H4 (cell line): Measurements from ENCODE around the genes PAN2, MIP, SPRYD4 and ATP5F1B.

DNA sequence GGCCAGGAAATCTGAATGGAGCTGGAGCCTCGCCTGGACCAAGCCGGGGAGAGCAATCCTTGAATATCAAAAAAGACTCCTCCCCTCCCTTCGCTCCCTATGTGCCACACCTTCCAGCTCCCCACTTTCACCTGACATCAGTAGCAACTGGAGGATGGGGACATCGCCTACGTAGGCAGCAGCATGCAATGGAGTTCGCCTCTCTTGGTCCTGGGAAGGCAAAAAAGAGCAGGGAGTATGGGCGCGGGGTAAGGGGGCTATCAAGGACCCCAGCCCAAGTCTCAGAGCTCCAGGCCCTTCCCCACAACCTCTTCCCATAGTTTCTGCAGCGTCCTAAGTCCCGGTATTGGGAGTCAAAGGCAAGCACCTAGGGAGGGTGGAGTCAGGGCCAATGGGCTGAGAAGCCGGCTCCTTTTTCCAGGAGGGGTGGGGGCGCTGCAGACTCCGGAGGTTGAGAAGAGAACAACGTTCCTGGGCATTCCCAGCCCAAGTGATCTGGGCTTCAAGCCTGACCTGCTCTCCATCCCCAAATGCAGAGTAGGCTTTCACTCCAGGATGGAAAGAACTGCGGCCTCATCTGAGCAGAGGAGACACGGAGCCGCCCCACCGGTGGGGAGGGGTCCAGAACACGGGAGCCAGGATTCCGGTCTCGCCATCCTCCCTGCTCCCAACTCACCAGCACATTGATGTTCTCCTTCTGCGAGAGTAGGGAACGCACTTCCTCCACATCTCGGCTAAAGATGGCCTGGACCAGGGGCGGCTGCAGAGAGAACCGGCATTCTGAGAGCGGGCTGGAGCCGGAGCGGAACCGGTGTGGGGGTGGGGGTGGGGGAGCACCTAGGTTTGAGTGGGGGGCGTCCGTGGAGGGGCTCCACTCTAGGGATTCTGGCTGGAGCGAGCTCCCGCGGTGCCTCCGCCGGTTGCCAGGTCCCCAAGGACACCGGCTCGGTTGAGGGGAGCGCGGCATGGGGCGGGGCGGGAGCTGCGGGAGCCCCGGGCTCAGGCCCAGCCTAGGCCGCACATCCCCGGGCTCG, 715 bp downstream of the ANKRD52 start:
- RAMPAGE, long total RNA = no peak

- RAMPAGE, long total RNA = no peak
Observed at GRCh38 chr12:56315264-56315800, 456 bp downstream of the CNPY2 start.

GRCh38 chr12:56333310-56334079, at the start of gene PAN2:
TSS of gene PAN2 (minus strand) at chr12:56334000.
- RAMPAGE, long total RNA = no peak

DNA sequence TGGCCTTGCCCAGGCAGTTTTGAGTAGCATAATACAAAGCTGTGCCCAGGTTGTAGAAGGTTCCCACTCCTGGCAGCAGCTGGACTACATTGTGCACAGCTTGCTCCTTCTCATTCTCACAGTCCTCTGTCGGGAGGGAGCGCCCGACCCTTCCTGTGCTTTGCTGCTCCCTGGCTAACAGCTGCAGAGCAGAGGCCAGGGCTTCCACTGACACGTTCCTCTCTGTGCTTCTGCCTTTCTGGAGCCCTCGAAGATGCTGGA, 1.2 kb downstream of the APOF start:
- RAMPAGE, long total RNA = no peak

DNA sequence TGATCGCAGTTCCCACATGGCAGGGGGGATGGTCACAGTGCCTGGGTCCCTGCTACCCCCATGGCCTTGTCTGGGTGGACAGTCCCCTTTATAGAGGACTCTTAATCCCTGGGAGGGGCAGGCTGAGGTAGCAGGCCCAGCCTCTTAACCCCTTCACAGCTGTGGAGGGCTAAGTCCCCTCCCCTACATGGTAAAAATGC, at the start of gene MIP:
Gene MIP (minus strand): TSS at position 62 of the 200 bp plus-strand sequence.
- RAMPAGE, long total RNA = no peak

GRCh38 chr12:56468320-56468723, at the start of gene SPRYD4:
TSS of gene SPRYD4 (plus strand) at chr12:56468578.
- RAMPAGE, long total RNA = no peak

GRCh38 chr12:56496758-56497075, 8.8 kb upstream of the GLS2 start:
- RAMPAGE, long total RNA = no peak

- RAMPAGE, long total RNA = start-site peak on the minus strand at chr12:56645973-56645981, 66 reads
Observed at GRCh38 chr12:56645183-56646141, at the start of gene ATP5F1B. TSS of gene ATP5F1B (minus strand) at chr12:56645984.

DNA sequence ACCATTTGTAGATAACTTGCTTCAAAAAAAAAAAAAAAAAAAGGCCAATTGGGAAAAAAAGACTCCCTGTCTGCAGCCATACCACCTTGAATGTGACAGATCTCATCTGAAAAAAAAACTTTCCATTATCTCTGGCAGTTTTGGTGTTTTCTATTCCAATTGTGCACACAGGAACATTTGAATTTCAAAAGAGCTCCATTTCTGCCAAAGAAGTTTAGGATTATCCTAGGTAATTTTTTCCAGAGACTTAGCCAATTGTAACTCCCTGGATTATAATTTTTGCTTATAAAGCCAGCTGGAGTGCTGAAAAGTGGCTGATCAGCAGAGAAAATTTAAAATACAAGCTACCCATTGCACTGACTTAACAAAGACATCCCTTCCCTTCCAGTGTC, 63.6 kb downstream of the SDR9C7 start:
- RAMPAGE, long total RNA = no peak

DNA sequence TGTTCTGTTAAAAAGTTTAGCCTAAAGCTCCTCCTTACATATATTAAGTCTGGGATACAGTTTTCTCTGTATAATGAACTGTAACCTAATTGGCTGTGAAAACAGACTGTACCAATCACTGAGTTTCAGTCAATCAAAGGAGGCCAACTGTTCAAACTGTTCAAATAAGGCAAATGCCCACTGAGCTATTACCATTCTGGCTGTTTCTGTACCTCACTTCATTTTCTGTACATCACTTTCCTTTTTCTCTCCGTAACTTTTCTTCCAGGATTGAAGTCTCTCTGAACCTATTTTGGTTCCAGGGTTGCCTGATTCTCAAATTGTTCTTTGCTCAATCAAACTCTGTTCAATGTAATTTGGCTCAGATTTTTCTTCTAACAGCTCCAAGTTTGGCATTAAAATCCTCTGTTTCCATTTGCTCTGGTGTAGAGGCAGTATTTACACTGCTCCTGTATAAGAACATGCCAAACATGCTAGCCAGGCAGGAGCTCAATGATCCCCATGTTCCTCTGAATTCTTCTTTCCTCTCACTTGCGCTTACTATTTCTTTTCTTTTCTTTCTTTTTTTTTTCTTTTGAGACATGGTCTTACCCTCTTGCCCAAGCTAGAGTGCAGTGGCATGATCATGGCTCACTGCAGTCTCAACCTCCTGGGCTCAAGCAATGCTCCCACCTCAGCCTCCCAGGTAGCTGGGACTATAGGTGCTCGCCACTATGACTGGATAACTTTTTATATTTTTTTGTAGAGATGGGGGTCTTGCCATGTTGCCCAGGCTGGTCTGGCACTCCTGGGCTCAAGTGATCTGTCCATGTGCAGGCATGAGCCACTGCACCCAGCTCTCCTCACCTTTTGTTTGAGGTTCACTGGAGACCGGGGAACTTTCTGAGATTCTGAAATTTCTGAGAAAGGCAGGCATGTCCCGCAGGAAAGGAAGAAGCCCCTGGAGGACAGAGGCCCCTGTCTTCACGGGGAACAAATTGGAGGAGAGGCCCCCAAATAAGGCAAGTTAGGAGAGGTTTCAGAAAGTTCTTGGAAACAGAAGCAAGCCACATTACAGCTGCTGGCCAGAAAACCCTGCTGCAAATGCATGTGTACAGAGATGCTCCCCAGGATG, 17.1 kb downstream of the SDR9C7 start:
- RAMPAGE, long total RNA = no peak

DNA sequence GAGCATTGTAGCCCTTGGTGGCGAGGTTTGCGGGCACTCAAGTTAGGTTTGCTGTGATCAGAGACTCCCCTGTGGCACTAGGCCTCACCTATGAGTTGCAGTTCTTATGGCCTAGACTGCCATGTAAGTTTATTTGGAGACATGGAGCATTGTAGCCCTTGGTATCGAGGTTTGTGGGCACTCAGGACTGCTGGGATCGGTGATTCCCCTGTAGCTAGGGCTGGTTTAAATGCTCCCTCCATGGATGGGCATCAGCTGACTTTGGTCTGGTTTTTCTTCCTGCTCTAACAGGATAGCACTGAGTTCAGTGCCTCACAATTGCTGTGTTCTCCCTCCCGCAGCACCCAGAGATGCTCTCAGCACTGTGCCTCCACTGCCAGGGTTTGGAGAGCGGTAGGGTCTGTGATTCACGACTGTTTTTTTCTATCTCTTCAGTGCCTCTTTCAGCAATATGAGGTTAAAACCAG, 8.1 kb downstream of the RDH16 start:
- RAMPAGE, long total RNA = no peak

- RAMPAGE, long total RNA = no peak
Observed at GRCh38 chr12:56988303-56988757, 6.0 kb upstream of the GPR182 start.

- RAMPAGE, long total RNA = no peak
Observed at GRCh38 chr12:57063555-57064724, 14.0 kb upstream of the MYO1A start.

DNA sequence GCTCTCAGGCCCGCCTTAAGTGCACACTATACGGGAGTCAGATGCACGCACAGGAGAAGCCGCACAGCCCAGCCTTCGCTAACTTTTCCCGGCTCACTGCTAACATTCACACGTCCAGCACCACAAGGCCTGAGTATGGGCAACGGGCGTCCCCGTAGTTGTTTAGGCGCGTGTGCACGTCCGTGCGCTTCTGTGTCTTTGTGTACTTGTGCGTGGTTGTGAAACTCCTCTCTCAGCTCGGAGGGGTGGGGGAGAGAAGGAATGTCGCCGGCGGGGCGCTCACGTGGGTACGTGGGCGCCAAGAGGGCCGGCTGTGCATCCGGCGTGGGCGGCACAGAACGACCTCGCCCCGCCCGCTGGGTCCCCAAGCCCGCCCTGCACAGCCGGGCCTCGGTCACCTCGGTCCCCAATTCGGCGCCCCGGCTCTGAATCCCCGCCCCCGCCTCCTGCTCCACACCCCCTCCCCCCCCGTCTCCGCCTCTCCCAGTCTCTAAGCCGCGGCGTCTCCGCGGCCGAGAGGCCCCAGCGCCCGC, 432 bp upstream of the NAB2 start:
- RAMPAGE, long total RNA = no peak

GRCh38 chr12:57093396-57094455, 4.8 kb downstream of the NAB2 start:
- RAMPAGE, long total RNA = no peak

DNA sequence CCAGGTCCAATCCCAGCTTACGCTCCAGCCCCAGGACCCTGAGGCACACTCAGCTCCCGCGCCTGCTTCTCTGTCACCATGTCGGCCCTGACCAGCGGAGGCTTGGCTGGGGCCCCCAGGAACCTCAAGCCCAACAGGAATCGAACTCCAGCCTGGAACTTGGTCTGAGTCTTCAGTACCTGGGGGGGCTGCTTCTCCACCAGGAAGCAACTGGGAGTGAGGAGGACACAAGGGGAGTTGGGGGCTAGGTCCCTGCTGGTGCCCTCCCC, 6.1 kb downstream of the STAT6 start:
- RAMPAGE, long total RNA = no peak

GRCh38 chr12:57109968-57111097, 829 bp downstream of the STAT6 start:
- RAMPAGE, long total RNA = no peak

DNA sequence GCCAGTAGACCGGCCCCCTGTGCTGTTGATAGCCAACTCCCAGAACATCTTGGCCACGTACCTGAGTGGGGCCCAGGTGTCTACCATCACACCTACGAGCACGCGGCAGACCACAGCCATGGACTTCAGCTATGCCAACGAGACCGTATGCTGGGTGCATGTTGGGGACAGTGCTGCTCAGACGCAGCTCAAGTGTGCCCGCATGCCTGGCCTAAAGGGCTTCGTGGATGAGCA, 16.9 kb downstream of the LRP1 start:
- RAMPAGE, long total RNA = no peak

DNA sequence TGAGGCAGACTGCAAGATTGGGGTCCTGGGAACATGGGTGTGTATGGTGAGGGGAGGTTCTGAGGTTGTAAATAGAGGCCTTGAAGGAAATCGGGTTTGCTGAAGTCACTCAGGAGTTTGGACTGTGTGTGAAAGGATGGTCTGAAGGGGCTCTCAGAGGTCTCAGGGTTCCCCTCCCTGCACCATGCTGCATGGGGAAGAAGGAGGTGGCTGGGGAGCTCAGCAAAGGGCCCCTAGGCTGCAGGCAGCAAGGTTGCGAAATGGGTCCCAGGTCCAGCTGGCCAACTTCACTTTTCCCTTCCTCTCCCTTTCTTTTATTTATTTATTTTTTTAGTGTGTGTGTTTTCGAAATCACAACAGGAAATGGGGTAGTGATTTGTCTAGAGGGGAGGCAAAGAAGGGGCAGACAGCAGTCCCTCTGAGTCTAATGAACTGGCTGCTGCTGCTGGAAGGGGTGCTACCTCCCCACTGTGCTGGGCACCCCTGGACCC, 20.4 kb downstream of the LRP1 start:
- RAMPAGE, long total RNA = no peak

DNA sequence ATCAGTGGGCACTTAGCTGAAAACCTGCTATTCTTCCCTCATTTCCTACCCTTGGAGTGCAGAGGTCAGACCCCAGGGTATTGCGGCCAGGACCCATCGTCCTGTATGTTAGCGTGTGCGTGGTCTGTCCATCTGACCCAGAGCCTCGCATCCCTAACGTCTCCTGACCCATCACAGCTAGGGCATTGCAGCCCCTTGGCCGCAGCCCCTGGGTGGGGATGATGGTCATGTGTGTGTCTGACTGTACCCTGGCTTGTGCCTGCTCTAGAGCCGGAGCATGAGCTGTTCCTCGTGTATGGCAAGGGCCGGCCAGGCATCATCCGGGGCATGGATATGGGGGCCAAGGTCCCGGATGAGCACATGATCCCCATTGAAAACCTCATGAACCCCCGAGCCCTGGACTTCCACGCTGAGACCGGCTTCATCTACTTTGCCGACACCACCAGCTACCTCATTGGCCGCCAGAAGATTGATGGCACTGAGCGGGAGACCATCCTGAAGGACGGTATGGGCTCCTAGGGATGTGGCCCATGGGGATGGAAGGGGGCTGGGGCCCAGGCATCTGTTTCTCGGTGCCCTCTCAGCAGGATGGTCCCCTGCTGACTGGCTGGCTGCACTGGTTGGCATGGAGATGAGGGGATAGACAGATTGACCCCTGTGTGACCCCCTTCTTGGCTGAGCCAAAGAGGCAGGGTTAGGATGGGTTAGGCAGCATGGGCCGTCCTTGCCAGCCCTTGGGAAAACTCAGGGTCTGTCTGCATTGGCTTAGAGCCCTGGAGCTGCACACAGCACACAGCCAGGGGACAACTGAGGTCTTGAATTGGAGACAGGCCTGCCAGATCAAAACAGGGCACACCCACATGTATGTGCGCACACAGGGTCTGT, 30.1 kb downstream of the LRP1 start:
- RAMPAGE, long total RNA = no peak